Measurements from ENCODE around the gene EMX2.

DNA sequence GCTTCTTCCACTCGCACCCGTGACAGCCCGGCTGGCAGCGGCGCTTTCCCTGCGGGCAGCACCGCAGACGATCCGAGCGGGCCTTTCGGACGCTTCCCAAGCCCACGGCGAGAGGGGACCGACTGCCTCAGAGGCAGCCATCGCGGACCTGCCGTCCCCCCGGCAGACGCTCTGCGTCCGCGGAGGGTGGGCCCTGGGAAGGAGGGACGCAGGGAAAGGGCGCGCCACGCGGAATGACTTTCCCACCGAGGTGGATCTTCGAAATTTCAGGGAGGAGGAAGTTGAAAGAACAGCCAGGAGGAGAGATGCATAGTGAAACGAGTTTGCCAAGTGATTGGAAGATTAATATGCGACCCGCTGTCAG lies 603 bp upstream of the PDZD8 start:
- PRO-cap: no peak

- PRO-cap: no peak
Observed at GRCh38 chr10:117461793-117462206, 80.7 kb upstream of the EMX2 start.

DNA sequence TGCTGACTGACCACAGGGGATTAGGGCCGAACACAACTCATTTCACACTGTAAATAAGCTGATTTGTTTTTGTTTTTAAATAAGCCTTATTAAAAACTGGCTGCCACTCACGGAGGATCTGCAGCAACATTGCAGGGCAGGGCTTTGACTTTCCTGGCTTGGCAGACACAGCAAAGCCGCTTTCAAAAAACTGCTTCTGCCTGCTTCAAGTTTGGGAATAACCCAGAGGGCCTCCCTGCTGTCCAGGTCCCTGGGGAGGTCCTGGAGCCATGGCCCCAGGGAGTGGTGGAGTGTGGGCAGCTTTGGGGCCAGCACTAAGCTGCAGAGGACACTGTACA lies 72.5 kb upstream of the EMX2 start:
- PRO-cap: no peak

DNA sequence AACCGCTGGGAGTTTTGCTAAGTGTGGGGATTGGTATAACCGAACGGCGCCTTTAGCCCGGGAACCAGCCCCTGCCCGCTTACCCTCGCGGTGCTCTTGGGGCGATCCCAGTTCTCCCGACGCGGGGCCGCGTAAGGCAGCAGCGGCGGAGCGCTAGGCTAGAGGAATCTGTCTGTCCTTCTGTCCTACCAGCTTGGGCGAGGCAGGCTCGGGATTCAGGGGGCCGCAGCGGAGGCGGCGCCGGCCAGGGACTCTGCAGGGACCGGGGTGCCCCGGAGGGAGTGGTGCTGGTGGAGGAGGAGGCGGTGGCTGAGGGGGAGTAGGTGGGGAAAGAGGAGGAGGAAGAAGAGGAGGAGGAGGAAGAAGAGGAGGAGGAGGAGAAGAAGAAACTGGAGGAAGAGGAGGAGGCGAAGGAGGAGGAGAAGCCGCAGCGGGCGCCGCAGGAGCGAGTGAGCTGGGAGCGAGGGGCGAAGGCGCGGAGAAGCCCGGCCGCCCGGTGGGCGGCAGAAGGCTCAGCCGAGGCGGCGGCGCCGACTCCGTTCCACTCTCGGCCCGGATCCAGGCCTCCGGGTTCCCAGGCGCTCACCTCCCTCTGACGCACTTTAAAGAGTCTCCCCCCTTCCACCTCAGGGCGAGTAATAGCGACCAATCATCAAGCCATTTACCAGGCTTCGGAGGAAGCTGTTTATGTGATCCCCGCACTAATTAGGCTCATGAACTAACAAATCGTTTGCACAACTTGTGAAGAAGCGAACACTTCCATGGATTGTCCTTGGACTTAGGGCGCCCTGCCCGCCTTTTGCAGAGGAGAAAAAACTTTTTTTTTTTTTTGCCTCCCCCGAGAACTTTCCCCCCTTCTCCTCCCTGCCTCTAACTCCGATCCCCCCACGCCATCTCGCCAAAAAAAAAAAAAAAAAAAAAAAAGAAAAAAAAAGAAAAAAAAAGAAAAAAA lies at the start of gene EMX2:
Gene EMX2, plus strand, starts transcription at position 733 of the 952 bp plus-strand sequence.
- PRO-cap: no peak

- PRO-cap: no peak
Observed at GRCh38 chr10:117684920-117685313, 142.4 kb downstream of the EMX2 start.

DNA sequence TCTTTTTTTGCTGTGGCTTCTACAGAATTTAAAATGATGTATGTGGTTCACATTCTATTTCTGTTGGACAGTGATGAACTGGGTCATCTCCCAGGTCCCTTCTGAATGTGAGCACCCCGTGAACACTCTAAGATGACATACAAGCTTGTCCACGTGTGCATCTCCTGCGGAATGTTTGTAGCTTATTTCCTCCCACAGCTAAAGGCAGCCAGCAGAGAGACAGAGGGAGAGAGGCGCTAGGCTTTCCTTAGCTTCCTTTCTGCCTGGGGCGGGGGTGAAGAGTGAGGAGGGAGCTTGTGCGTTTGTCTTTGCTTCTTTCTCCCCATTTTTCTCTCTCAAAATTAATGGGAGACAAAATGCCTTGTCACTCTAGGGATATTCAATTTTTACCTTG lies 219.2 kb downstream of the EMX2 start:
- PRO-cap: no peak

GRCh38 chr10:118017820-118018367 lies 28.8 kb downstream of the RAB11FIP2 start:
- PRO-cap: no peak

GRCh38 chr10:118672880-118673314 lies 77.4 kb upstream of the PRLHR start:
- PRO-cap: no peak

DNA sequence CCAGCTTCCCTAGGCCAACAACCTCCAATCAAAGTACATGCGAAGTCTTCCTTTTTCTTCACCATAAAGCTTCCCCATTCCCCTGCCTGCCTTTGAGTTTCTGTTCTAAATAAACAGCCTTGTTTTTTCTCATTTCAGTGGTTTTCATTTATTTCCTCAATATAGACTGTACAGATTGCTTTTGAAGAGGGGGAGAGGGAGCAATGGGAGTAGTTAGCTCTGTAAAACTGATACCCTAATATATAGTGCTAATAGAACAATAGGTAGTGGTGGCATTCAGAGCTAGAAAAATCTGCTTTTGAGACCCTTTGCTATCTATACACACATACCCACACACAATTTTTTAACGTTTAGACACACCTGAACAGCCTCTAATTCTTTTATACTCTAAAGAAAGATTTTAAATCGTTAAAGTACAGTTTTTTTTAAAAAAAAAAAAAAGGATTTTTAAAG lies 38.0 kb upstream of the CACUL1 start:
- PRO-cap: no peak

DNA sequence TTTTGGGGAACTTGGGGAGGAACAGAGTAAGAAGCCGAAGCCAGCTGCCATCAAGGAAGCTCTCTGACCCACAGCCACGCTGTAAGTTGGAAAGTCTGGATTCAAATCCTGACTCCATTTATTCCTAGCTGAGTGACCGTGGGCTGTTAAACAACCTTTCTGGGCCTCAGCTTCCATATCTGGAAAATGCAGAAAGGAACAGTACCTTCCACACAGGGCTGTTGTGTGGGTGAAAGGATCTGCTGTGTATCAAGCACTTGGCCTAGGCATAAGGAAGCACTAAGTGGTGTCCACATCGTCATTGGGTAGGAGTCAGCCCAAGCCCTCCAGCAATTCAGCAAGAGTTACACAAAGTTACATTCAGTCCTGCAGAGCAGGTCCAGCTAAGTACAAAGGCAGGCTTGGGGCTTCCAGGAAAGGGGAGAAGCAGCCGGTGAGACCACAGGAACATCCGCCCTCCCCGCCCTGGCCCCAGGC lies 69.5 kb upstream of the NANOS1 start:
- PRO-cap: no peak

GRCh38 chr10:119035915-119036399 lies 6.4 kb downstream of the NANOS1 start:
- PRO-cap: no peak

DNA sequence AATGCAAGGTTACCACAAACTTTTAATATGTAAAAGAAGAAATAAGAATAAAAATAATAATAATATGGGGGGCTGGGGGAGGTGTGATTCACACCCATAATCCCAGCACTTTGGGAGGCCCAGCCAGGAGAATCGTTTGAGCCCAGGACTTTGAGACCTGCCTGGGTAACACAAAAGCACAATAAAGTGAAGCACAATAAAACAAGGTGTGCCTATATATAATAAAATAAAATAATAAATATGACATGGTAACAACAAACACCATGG lies 25.2 kb downstream of the EIF3A start:
- PRO-cap: no peak

GRCh38 chr10:119079609-119080582 lies 721 bp downstream of the EIF3A start:
- PRO-cap: no peak

- PRO-cap: no peak
Observed at GRCh38 chr10:119100659-119101134, 3.2 kb upstream of the DENND10 start.

DNA sequence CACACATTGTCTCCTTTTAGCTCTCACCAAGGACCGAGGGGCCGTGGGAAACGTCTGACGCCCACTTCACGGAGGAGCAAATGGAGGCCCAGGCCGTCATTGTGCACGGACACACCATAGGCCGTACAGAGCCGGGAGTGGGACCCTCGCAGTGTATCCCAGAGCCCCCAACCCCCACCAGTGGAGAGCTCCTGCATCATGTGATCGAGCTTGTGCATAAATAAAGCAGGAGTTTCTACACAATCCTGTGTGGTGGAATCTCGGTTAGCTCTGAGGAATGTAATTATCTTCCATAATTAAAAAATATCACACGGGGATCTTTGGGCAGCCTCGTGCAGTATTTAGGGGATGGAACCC lies 809 bp downstream of the DENND10 start:
- PRO-cap: no peak

DNA sequence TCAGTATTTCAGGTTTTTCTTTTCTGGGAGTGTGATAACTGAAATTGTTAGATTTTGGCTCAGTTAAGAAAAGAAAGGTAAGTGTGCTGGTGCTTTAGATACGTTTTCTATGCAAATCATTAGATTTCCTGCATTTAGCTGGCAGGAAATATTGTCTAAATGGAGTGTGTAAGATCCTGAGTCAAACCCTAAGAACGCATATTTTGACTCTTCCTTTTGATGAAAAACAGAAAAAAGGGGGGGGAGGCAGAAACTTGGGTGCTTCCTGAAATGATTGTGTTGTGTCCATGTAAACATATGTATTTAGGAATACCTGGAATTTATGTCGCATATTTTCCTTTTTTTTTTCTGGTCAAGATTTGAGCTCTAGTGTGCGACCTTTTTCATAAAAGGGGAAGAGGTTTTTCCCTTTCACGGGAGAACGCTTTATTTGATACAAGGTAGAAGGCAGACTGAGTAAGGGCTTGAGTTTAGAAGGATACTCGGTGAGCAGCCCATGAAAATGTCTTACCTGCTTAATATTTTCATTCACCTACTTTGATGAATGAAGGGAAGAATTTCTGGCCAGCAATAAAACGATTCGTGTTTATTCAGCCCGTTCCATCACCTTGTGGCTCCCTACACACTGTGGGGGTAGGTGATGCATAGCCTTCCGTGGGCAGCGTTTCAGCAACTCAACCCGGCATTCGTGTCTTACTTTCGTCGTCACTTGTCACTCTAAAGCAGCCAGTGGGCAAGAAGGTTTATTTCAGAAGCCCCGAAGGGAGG lies 1.4 kb downstream of the GRK5 start:
- PRO-cap: no peak

- PRO-cap: no peak
Observed at GRCh38 chr10:119253327-119254450, 46.3 kb downstream of the GRK5 start.

GRCh38 chr10:119288304-119289161 lies 81.2 kb downstream of the GRK5 start:
- PRO-cap: no peak

DNA sequence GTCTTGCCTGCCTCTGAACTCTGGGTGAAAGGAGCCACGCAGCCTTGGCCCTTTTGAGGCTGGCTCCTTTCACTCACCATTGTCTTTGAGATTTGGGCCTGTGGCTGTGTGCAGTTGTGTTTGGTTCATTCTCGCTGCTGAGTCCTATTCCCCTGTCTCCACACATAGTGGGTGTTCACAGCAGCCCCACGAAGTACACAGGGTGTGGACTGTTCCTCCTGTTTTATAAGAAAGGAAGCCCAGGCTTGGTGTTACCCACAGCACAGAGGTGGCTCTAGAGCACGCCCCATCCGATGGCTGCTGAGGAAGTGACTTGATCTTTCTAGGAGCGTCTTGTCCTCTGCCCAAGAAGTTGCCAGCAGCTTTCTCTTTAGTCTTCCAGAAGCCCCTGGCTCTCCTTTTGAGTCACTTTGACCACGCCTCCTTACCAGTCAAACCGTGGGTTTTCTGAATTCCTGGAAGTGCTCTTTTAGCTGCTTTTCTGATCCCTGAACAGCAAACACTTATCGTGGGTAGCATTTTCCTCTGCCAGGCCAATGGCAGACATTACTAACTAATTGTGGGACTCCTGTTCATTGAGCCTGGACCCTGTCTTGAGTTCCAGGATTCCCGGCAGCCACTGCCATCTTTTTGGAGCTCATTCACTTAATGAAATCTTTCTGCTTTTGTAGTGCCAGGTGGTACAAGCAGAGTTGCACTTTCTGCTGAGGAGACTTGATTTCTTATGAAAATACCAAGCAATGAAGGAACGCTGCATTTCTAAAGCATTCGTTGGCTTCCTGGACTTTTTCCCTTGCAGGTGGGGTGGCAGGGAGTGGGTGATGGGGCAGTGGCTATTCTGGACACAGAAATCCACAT lies 94.1 kb downstream of the GRK5 start:
- PRO-cap: no peak

DNA sequence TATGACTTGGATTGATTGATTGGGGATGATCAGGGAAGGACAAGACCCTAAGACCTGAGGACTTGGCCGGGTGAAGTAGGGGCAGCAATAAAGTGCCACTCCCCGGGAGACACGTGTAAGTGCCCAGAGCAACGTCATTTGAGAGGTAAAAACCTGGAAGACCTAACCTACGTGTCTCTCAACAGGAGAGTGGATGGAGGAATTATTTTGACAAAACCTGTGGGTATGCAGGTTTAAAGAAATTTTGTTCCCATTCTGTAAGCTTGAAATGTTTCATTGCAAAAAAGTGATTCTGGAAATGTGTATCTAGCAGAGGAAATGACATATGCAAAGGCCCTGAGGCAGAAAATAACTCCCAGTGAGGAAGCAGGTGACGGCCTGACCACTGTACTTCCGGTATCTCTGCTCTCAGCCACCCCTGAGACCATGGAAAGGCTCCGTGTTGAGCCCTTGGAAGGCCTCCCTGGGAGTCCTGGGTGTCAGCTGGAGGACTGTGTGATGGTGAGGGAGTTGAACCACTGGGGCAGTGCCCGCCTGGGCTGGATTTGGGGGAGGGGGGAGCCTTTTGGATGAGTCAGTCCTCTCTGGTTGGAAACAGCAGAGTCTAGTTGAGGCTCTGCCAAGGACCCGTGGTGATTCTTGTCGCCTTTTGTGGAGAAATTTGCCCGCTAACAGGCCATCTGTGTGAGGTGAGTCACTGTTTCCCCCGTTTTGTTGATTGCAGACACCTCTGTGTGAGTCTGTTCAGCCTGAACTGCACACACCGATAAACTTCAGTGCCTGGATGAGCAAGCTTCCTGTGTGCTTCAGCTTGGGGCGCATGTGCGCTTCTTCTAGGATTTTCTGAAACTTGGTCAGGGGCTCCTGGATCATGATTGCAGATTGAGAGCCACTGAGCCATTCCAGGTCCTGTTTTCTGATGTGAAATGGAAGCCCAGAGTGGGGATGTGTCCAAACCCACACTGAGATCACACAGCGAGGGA lies 98.5 kb downstream of the GRK5 start:
- PRO-cap: no peak

Measured in mesothelial cell of epicardium (in vitro differentiated cells).